Duodenum (tissue), 1 donor: Measurements from ENCODE around the gene DYRK1A.

DNA sequence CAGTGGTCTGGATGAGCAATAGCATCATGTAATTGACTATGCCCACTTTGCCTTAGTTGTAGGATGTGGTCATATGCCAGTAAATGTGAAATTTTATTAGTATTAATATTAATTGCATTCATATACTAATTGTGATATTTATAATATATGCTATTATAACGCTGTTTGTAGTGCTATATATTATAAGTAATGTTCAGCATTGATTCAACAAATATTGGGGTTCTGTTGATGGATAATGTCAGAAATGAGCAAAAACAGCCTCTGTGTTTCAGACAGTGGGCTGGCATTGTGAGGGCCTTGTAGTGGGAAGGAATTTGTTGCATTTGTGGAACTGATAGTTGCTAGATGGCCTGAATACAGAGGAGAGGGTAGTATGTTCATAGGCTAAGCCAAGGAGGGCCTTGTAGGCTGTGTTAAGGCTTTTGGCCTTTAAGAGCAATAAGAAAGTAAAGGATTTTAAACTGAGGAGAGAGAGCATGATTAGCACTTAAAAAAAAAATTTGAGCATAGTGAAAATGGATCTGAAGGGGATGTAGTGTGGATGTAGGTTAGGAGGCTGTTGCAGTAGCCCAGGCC lies 30.5 kb downstream of the TTC3 start:
- PRO-cap, result no peak

GRCh38 chr21:37159534-37159772 lies 86.4 kb downstream of the TTC3 start:
- PRO-cap, result no peak

DNA sequence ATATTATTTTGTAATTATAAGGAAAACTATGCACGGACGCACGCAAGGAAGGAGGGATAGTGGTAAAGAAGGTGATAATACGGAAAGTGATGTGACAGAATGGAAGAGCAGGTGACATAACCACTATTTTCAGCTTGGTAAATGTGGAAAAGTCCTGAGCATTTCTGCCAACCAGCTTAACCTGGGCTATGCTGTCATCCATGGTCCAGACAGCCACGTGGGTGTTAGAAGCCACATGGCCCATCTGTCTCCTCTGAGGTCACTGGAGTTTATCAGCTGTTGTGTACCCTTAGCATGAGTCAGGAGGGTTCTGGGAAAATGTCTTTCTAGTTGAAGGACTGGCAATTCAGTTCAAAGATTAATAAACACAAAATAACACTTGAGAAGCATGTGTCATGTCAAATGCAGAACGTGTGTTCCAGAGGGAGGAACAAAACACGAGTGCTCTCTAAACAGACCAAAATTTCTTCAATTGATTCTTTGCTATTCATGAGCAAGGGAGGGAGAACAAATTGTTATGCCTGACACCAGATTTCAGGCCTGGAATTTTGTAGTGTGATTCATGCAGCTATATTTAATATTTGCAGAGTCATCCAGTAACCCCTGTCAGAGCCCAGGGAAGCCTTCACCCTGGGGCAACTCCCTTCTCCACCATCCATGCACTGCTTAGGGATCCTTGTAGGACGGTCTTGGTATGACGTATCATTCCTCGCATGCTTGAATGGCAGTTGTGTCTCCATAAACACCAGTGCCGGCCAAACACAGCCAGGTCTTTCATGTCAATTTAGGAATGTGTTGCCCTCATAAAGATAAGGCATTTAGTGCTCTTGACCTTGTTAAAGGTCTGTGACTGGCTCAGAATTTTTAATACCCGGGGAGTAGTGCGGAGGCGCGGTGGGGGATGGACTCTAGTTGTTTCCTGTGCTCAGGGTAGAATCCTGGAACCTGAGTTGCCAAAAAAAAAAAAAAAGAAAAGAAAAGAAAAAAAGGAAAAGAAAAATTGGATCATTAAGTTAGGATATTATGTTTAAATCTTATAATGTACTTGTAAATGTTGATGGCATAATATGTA lies 27.7 kb upstream of the DYRK1A start:
- PRO-cap, result no peak

DNA sequence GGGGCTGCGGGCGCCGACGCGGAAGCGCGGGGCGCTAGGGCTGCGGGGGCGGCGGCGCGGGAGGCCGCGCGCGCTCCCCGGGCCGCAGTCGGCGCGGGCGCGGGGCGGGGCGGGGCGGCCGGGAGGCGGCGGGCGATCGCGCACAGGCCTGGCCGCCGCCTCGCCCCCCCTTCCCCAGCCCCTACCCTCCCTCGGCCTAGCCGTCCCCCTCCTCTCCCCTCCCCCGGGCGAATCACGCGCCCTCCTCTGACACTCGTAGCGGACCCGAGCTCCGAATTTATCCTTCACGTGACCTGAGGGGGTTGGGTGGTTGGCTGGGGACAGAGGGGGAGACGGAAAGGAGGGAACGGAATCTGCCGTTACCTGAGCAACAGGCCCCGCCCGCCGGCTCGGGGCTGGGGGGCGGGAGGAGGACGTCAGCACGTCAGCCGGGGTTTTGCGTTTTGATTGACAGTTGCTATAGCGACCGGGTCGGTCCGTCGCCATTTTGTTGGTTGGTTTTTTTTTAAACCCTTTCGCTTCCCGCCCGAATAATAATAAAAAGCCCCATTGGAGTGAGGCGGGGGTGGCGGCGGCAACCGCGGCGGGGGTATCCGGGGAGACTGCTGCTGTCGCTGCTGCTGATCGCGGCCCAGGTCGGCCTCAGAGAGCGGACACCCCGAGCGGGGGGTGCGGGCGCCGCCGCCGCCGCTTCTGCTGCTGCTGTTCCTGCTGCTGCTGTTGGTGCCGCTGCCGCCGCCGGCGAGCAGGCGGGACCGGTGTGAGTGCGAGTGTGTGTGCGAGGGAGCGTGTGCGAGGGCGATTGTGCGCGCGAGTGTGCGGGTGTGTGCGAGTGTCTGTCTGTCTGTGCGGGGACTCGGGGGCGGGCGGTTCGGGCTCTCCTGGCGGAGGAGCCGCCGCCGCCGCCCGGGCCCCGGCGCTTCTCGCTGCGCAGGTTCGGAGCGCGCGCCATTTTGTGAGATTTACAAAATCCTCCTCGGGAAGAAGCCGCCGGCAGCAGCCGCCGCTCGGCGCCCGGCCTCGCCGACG lies at the start of gene DYRK1A:
Gene DYRK1A, plus strand, starts transcription at position 465 of the 1,029 bp plus-strand sequence.
- PRO-cap, result bidirectional peak, plus-strand start at position 37 of the sequence, minus-strand start outside the sequence; bidirectional peak, plus-strand start at position 549 of the sequence, minus-strand start at position 279 of the sequence; bidirectional peak, plus-strand start outside the sequence, minus-strand start at position 925 of the sequence

DNA sequence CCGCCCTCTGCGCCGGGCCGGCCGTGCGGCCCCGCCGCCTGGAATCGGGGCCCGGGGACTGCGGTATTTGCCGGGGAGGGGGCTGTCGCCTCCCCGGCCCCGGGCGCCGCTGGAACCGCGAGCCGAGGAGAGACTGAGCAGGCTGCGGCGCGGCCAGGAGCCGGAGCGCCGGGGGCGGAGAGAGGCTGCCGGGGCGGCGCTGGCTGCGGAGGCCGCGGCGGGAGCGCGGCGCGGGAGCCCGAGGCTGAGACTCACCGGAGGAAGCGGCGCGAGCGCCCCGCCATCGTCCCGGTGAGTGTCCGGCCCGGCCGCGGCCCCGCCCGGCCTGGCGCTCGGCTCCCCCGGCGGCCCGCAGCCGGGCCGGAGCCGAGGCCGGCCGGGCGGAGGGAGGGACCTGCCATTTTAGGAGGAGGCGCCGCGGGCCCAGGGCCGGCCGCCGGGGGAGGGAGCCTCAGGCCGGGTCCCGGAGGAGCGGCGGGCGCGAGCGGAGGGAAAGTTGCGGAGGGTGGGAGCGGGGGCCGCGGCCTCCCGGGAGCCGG lies 834 bp downstream of the DYRK1A start:
- PRO-cap, result bidirectional peak, plus-strand start at position 249 of the sequence, minus-strand start outside the sequence; bidirectional peak, plus-strand start at position 405 of the sequence, minus-strand start at position 327 of the sequence

DNA sequence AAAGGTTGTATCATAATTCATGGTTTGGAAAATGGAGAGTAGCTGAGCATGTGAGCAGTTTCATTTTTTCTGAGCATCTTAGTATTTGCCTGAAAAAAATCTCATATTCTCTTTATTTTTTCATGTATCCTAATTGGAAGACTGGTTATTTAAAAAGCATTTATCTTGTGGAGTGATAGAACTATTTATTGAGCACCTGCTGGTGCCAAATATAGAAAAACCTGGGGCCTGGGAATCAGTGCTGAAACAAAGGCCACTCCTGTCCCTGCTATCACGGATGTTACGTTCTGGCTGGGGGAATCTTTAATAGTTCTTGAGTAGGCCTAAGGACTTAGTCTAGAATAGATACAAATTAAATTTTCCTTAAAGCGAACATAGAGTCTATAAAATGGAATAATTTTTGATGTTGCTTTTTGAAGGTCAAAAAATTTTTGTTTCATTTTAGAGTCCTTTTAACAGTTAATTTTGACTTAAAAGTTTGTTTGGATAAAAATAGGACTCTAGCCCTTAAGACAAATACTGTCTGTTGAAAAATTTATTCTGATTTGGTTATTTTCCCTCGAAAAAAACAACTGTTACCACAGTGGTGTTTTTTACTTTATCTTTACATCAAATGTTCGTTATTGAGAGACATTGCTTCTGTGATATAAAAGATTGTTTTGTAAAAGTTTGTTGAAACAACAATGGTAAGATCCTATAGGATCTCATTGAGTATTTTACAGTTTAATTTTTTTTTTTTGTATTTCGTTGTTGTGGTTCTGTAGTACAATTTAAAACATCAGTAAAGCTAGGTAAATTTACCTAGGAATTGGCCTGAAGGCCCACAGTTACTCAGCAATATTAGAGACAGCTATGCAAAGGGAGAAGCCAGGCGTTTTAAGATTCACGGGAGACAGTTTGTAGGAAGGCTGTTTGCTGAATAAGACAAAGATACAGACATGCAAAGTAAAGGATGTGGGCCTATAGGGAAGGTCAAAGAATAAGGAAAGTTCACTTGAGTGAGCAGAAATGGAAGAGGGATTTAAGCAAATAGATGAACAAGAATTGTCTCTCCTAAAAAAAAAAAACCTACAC lies 13.4 kb downstream of the DYRK1A start:
- PRO-cap, result no peak

GRCh38 chr21:37393050-37393882 lies 26.7 kb downstream of the DYRK1A start:
- PRO-cap, result no peak

DNA sequence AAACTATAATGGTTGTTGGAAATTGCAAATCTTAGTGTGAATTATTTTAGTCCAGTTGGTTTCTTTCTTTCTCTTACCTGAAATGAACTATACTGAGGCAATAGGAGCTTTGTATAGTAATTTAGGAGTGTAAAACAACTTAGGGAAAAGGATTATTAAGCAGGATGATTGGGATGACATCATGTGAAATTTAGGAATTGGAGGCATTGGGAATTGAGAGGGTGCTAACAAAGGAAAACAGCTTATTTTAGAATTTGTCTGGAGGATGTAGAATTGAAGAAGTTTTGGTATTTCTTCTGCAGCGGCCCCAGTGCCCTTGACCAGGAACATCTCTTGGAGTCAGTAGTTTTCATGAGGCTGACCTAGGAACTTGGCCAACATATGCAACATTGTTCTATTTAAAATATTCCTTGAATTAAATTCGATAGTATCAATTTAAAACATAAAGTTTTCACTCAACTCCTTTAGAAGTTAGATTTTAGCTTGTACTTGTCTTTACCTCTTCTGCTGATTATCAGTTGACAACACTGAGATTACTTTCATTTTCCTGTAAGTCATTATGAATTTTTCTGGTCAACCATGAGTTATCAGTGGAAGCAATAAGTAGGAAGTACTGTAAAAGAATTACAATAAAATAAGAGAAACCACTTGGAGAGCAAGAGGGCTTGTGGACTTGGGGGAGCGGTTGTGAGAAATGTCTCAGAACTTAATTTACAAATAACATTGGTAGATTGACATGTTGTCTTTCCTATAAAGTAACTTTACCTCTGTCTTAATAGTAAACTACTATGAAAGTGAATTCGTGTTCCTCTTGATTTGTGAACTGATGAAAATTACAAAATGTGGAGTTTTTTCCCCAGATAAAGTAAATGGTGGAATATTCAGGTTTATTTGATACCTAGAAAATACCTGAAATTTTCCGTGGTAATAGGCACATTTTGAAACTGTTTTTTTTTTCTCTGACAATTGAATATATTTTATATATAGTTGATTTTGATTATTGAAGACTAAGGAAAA lies 52.9 kb downstream of the DYRK1A start:
- PRO-cap, result no peak

- PRO-cap, result no peak
These were observed 84.9 kb downstream of the DYRK1A start for GRCh38 chr21:37451412-37451855.

- PRO-cap, result no peak
These were observed 104.4 kb downstream of the DYRK1A start for GRCh38 chr21:37470741-37471547.

DNA sequence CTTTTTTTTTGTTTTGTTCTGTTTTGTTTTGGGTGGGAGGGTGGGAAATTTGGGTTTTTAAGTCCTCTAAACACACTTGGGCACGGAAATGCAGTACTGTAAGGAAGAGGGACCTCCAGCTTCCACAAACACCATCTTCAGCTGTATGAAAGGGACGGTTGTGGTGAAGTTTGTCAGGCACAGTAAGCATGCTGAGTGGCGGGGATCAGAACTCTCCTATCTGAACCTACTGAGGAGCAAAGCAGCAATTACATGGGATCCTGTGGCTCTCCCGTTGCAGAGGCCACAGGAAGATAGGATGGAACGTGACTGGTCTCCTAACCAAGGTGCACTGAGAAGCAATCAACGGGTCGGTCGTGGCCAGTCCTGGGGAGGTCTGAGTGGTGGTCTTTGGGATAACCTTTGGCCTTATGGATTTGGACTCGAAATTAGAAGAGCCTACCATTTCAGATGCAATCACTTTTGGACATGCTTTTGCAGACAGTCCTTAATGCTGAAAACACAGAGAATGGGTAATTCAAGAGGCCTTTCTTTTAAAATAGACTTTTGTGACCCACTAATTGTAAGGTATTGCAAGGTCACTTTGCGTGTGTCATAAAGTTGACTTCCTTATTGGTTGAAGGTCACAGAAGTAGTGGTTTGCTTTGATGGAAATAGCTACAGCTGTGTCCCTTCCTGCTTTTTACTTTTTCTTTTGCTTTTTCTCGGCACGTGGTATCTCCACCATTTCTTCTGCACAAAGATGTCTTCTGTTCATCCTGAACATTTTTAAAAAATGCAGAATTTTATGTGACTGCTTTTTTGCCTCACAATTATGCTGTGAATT lies 146.6 kb downstream of the DYRK1A start:
- PRO-cap, result no peak

DNA sequence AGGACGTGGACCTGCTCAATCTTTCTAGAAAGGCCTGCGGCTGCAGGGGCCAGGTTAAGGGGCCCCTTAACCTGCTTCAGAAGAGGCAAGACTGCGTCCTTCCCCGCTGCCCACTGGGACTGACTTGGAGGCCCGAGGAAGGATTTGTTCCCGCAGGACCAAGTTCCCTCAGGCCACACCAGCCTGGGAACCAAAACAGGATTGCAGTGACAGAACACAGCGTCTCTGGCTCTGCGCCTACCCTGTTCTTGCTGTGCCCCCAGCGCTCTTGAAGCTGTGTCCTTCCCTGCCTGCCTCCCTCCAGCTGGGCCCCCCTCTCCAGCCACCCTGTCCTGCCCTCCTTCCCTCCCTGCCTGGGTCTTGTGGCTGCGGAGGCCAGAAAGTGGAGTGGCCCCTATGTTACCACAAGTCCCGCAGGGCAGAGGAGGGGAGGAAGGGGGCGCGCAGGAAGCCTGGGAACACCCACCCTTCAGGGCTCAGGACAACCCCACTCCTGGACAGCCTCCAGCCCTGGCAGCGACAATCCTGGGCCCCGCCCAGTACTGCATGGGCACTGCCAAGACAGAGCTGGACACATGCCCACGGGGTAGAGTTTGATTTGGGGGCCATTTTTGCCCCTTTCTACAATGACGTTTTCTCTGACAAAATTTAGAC lies 164.9 kb downstream of the DYRK1A start:
- PRO-cap, result no peak

GRCh38 chr21:37704965-37705164 lies 211.4 kb downstream of the KCNJ6 start:
- PRO-cap, result no peak

GRCh38 chr21:37753078-37753744 lies 163.0 kb downstream of the KCNJ6 start:
- PRO-cap, result no peak

GRCh38 chr21:37855802-37856215 lies 60.4 kb downstream of the KCNJ6 start:
- PRO-cap, result no peak

DNA sequence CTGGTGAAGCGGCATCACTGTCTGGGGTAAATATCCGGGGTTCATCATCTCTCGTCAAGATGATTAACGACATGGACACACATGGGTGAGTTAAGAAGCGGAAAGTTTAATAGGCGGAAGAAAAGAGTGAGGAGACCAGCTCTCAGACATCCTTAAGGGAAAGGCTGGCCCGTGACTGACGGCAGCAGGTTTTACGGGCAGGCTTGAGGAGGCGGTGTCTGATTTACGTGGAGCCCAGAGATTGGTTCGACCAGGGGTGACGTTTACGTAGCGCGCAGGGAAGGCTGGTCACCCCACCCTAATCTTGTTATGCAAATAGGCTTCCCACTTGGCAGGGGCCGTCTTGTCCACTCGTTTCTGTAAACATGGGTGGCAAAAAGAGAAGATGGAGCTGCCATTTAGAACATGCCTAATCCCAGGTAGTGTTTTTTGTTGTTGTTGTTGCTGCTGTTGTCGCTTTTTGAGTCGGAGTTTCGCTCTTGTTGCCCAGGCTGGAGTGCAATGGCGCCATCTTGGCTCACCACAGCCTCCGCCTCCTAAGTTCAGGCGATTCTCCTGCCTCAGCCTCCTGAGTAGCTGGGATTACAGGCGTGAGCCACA lies 135.5 kb upstream of the KCNJ15 start:
- PRO-cap, result no peak

DNA sequence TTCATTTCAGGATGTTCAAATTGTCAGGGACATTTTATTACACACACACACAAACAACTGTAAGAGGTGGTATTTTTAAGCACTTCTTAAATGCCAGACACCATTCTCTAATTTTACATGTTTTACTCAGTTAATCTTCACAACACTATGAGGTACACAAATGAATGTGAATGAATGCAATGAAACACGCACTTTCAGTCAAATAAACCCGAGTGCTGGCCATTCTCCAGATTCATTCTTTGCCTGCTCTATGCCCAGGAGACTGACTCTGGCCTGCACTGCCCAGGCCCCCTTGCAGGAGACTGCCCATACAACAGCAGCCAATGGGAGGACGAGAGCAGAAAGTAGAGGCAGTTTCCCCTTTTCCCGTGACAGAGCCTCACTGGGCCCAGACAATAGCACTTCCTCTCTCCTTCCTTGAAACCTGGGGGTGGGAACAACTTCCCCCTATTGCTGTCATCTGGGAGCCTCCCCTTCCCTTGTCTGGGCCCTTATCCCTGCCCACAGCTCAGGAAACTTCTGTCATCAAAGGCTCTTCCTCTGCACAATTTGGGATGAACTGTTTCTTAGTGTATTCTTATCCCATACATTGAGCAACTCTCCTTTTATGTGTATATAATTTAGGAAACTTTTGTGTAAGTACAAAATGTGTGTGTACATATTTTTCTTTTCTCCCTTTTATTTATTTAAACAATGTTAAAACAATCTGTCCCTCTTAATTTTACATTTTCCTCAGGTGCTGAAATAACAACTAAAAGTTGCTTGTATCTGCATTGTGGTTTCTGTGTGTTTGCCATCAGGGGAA lies 60.8 kb upstream of the KCNJ15 start:
- PRO-cap, result no peak

GRCh38 chr21:38740258-38740479 lies 65.6 kb upstream of the ETS2 start:
- PRO-cap, result unidirectional peak, minus-strand start at chr21:38740361

DNA sequence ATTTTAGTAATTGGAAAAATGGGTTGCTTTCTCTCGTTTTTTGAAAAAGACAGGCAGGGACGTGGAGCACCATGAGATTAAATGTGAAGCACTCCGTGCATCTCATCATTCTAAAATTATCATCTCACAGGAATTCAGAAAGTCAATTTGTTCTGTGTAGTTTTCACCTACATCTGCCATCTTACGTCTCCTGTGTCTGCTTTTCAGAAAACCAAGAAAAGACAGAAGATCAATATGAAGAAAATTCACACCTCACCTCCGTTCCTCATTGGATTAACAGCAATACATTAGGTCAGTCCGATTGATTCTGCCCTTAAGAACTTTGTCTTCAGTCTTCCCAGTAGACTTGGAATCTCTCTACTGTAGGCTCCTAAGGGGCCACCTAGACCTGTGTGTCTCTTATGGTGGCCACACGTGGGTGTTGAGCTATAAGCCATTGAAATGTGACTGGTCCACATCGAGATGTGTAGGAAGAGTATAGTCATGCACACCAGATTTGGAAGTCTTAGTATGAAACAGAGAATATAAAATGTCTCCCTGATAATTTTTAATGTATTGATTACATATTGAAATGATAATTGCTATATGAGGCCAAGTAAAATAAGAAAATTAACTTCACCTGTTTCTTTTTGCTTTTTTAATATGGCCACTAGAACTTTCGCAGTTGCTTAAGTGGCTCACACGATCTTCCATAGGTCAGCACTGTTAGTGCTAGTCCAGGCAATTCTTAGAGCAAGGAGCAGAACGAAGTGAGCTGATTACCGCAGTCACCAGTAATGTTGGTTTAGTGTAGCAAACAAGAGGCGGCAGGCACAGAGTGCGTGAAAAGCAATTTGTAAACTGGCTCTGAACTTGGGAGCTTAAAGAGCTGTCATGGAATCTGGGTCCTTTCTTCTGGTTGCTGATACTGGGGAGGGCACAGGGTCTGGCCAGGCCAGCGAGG lies 11.3 kb downstream of the ETS2 start:
- PRO-cap, result no peak

DNA sequence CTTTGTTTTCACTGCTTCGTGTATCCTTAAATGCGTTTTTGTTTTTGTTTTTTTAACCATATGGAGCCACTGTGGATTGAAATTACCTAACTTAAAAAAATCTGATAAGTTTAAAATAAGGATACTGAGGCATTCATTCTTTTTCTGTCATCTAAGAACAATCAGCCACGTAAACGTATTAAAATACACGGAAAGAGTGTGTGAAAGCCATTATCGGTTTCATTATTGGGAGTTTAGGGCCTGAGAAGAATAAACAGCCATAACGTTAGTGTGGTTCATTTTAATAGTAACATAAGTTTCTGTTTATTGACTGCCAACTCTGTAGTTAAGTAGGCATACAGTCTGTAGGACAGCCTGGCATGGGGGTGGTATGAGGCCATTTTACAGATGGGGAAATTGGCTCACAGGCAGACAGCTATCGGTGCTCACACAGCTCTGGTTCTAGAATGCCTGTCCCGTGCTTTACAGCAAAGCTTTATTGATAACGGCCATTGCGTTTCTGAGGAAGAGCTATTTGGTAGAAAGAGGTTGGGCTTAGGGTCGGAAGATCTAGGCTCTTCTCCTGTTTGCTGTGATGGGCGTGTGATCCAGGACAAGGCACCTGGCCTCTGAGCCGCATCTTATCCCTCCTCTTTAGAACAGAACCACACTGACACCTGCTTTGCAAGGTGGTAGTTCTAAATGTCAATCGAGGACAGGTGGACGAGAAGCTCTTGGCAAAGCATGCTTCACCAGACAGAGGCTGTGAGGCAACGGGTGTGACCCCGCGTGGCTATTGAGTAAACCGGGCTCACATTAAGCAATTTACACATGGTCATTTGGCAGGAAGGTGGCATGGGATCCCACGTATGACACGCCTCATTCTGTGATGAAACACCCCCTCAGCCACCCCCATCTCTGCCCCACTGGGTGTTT lies 14.8 kb downstream of the ETS2 start:
- PRO-cap, result no peak